ENCODE results near the genes CIAPIN1, DRC7, CFAP20 and SETD6.

DNA sequence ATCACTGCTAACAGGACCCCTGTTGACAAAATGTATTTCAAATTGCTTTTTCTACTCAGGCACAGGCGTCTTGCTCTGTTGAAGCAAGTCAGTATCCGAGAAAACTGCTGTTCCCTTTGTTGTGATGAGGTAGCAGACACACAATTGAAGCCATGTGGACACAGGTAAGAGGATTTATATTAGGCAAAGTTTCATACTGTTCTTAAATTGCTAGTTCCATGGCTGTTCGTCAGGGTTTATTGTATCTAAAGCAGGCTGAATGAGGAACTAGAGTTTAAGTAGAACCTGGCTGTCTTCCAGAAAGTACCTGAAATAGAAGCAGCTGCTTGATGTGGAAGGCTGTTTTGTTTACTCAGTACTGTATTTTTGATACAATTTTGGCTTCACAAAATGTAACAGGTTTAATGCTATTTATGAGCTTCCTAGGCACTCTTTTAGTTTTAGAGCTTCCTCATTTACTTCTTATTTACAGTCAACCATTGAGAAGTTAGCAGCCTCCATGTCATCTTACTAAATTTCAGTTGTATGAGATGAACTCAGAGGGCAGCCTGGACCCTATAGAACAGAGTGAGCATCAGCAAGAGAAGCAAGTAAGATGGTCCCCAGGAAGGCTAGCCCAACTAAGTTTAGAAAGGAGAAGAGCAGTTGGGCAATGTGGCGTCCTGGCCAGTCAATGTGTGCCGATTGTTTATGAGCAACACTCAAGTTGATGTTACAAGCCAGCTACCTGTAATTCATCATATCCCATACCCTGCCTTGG lies 9.8 kb upstream of the ARL2BP start:
- PRO-cap = bidirectional peak, plus-strand start at position 463 of the sequence, minus-strand start at position 247 of the sequence

- PRO-cap = unidirectional peak, plus-strand start at chr16:57299621; bidirectional peak, plus-strand start at chr16:57299793, minus-strand start at chr16:57299884
These were observed 15.2 kb upstream of the PLLP start for GRCh38 chr16:57299452-57300309.

DNA sequence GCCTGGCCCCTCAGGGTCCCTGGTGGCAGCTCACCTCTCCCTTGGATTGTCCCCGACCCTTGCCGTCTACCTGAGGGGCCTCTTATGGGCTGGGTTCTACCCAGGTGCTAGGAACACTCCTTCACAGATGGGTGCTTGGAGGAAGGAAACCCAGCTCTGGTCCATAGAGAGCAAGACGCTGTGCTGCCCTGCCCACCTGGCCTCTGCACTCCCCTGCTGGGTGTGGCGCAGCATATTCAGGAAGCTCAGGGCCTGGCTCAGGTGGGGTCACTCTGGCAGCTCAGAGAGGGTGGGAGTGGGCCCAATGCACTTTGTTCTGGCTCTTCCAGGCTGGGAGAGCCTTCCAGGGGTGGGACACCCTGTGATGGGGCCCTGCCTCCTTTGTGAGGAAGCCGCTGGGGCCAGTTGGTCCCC lies 12.2 kb downstream of the CX3CL1 start:
- PRO-cap = no peak

- PRO-cap = unidirectional peak, plus-strand start at chr16:57447008; unidirectional peak, plus-strand start at chr16:57447030; bidirectional peak, plus-strand start at chr16:57447491, minus-strand start at chr16:57447350
These were observed at the start of gene CIAPIN1 for GRCh38 chr16:57446425-57447614. Gene CIAPIN1, minus strand, starts transcription at chr16:57447385.

DNA sequence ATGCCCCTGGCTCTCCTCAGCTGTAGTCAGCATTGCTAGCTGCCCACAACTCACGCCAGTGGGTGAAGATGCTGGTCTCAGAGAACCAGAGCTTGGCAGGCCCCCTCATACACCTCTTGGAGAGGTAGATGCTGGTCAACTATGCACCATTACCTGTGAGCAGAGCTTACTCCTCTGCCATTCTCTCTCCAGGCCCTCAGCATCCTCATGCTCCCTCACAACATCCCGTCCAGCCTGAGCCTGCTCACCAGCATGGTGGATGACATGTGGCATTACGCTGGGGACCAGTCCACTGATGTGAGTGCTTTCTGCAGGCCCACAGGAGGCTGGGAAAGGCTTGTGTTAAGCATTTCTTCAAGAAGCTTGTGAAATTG lies 4.4 kb upstream of the POLR2C start:
- PRO-cap = no peak

- PRO-cap = no peak
These were observed 409 bp downstream of the CCDC102A start for GRCh38 chr16:57536087-57536236.

DNA sequence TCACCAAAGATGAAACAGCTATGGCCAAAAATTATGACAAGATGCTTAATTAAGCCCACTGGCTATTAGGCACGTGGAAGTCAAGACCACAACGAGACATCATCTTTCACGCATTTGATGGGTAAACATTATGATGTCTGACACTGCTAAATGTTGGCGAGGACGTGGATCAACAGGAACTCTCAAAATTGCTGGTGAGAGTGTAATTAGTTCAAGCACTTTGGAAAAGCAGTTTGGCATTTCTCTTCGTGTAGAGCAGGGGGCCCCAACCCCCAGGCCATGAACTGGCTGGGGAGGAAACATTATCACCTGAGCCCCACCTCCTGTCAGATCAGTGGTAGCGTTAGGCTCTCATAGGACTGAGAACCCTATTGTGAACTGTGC lies 39.6 kb upstream of the ADGRG1 start:
- PRO-cap = no peak

GRCh38 chr16:57623102-57623939 lies 5.1 kb upstream of the ADGRG1 start:
- PRO-cap = no peak

DNA sequence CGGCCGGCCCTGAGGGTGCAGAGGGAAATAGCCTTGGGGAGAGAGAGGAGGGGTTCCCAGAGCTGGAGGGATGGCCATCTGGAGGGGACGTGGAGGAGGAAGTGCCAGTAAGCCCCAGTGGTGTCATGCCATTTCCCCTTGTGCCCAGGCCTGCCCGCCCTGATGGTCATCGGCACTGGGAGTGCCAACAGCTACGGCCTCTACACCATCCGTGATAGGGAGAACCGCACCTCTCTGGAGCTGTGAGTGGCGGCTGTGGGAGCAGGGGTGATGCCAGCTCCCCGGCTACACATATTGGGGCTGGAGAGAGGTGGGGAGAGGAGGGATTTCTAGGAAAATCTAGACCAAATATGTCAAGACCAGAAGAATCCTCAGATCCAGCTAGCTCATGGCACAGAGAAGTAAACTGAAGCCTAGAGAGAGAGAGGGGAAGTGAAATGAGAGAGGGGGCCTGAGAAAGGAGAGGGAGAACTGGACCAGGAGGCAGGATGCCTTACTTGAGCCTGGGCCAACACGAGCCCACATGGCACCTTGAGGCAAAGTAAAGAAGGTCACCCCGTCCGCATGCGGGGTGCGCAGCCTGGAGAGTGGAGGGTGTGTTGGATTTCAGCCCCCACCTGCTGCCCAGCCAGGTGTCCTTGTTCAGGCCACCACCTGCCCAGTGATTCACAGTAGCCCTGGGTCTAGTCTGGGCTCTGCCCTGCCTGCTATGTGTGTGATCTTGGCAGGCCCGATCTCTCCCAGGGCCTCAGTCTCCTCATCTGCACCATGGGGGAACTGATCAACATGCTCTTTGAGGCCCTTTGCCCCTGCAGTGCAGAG lies 10.2 kb upstream of the DRC7 start:
- PRO-cap = no peak

- PRO-cap = no peak
These were observed at the start of gene DRC7 for GRCh38 chr16:57694185-57695459. Gene DRC7, plus strand, starts transcription at chr16:57694806.

DNA sequence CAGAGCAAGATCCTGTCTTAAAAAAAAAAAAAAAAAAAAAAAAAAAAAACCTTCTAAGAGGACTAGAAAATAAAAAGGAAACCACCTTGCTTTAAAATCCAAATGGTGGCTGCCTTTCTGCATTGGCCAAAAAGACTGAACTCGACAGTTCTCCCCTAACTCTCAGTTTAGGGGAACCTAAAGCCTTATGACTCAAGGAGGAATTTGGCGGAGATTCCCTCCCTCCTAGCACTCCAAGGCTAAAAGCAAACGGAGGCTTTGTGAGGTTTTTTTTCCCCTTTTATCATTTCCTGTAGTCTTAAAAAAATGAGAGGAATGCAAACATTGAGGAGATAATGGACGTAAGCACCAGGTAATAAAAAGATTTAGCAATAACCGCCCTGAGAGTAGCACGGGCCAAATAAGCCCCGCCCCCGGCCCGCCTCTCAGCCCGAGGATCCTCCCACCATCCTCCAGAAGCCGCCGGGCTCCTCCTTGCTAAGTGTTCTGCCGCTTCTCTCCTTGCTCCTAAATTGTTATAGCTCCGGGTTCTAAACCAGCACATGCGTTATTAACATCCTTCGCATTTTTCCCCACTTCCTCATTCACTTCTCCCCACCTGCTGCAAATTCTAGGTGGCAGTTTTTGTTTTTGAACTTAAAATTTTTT lies 5.7 kb upstream of the KIFC3 start:
- PRO-cap = unidirectional peak, minus-strand start at position 367 of the sequence

GRCh38 chr16:57959735-57960077 lies 11.2 kb downstream of the CNGB1 start:
- PRO-cap = no peak

- PRO-cap = no peak
These were observed 443 bp downstream of the MMP15 start for GRCh38 chr16:58025883-58026510.

DNA sequence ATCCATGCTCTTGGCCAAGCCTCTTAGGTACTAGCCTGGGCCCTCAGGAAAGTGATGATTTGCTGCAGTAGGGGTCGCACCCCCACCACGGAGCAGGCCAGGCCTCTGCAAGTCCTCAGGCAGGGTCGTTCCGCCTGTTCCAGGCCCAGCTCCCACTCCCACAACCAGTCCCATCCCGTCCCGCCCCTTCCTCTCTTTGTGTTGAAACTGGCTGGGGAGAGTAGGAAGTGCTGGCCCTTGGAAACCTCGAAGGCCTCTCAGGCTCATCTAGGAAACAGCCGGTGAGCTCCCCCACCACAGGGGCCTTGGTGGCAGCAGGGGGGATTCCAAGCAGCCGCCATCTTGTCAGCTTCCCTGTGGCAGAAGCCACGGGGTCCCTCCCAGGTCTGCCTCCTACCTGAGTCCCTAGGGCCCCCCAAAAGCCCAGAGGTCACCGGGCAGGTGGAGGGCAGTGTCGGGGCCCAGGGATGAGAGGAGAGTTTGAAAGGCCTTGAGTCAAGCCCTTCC lies 22.0 kb downstream of the MMP15 start:
- PRO-cap = no peak

DNA sequence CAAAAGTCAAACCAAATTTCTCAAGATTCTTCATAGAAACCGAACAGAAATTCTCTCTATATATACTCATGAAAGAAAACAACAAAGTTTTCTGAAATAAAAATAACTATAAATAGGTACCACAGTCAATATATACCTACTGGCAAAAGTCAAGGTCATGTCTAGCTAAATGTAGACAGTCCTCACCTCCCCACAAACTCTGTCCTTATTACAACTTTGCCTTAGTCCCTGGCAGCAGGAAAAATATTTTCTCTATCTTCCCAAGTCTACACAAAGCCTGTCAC lies 2.8 kb downstream of the CFAP20 start:
- PRO-cap = no peak

DNA sequence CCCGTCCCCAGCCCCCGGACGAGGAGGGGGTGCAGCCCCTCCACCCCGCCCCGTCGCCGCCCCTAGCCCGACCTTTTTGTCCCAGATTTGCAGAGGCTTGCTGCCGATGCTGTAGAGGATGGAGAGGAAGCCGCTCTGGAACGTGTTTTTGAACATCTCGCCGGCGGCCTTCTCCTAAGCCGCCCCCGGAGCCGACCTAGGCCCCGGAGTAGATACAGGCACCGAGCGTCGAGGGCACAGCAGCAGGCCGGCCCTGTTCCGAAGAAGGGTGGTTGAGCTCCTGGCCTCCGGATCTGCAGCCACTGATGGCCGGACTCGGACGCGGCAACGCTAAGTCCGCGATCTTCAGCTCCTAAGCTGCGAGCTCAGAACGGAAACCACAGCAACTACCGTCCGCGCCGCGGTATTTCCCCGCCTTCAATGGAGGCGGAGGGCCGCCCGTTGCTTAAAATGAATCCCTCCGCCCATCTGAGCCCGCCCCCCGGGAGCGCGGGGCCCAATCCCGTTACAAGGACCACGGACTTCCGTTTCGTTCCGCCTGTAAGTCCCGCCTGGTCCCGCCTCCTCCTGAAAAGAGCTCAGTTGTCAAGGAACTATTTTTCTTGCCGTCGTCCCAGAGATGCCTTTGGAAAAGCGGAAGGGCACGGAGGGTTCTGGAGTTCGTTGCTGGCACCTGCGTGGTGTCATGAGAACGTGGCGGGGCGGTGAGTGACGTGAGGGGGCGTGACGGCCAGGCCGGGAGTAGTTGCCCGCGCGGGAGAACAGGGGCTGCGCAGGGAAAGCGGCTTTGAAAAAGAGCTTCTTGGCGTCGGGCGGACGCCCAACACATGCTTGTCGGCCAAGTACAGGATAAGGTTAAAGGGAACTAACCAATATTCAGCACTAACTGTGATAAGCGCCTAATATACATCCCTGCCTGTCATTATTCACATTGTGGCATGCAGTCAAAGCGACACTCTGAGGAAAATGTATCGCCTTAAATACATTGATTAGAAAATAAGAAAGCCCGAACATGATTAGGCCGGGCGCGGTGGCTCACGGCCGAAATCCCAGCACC lies at the start of gene CFAP20:
CFAP20 (minus strand) TSS at position 422 of the 1,057 bp plus-strand sequence.
- PRO-cap = bidirectional peak, plus-strand start at position 741 of the sequence, minus-strand start at position 422 of the sequence

DNA sequence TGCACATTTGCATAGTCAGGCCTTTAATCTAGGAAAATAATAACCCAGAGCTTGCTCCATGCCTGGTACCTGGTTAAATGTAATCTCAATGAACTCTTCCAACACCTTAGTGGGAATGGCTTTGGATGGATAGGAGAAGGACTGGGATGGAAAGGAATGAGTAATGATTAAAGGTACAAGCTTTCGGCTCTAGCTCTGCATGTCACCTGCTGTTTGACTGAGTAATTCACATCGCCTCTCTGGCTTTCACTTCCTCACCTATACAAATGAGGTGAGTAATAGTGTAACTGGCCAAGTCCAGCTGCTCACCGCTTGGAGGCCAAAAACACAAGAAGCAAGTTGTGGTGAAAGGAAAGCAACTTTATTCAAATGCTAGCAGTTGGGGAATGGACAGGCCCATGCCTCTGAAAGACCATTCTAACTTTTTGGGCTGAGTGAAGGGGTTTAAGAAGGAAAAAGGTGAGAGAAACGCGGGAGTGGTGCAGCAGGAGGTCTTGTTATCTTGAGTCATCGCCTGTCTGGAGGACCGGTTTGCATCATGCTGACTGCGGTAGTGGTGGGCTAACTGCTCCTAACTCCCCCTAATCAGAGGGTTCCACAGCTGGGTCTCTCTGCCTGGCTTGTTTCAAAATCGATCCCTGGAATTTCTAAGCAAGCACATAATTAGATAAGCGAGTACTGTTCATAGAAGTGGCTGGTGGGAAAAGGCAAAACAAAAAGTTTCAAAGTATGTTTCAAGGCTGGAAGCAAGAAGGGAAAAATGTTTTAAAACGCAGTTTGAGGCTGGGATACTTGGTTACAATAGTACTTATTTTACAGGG lies 6.1 kb upstream of the CCDC113 start:
- PRO-cap = bidirectional peak, plus-strand start at position 415 of the sequence, minus-strand start at position 219 of the sequence

DNA sequence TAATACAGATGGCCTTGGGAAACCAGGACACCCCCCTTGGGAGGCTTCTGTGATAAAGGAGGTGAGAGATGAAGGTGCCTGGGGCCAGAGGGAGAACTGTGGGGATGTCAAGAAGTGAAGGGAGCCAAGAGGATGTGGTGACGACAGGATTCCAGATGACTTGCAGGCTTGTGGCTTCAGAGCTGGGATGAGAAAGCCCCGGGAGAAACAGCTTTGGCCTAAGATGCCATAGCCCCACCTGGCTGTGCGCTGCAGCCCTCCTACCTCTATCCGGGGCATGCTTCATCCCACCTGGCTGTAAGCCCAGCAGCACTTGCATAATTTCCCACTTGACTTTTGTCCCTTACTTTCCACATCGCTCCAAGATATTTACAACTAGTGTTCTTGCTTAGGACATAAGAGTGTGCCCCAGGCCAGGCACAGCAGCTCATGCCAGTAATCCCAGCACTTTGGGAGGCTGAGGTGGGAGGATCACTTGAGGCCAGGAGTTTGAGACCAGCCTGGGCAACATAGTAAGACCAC lies 29.3 kb downstream of the GINS3 start:
- PRO-cap = no peak

GRCh38 chr16:58465462-58465657 lies 34.6 kb upstream of the NDRG4 start:
- PRO-cap = no peak

GRCh38 chr16:58514918-58515657 lies at the start of gene SETD6:
Gene SETD6, plus strand, starts transcription at chr16:58515517.
- PRO-cap = no peak

Measured in SUDHL5 (cell line).